M059J (cell line): ENCODE measurements around a stretch of chr12.

DNA sequence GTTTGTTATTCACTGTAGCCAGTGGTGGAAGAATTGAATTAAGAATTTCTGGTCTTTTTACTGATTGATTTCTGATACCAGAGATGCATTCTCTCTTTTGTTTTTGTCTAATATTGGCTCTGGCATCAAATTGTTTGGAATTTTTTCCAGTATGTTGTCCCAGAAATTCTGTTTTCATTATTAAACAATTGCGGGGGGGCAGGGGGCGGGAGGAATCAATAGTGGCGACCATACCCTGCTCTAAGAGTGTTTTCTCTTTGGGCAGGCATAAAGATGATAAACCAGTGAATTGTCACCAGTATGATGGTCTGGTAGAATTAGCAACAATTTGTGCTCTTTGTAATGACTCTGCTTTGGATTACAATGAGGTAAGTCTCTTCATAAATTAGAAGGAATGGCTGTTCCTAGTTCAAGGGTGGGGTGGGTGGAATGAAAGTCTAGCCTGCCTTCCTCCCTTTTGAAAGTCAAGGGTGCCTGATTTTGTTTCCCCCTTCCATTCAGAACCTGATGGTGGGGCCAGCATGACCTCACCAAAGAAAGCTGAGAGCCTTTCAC, 51.9 kb downstream of the ATP2A2 start:
- RAMPAGE, long total RNA, result no peak

- RAMPAGE, long total RNA, result no peak
These were observed 57.7 kb downstream of the ATP2A2 start for GRCh38 chr12:110338804-110339095.

DNA sequence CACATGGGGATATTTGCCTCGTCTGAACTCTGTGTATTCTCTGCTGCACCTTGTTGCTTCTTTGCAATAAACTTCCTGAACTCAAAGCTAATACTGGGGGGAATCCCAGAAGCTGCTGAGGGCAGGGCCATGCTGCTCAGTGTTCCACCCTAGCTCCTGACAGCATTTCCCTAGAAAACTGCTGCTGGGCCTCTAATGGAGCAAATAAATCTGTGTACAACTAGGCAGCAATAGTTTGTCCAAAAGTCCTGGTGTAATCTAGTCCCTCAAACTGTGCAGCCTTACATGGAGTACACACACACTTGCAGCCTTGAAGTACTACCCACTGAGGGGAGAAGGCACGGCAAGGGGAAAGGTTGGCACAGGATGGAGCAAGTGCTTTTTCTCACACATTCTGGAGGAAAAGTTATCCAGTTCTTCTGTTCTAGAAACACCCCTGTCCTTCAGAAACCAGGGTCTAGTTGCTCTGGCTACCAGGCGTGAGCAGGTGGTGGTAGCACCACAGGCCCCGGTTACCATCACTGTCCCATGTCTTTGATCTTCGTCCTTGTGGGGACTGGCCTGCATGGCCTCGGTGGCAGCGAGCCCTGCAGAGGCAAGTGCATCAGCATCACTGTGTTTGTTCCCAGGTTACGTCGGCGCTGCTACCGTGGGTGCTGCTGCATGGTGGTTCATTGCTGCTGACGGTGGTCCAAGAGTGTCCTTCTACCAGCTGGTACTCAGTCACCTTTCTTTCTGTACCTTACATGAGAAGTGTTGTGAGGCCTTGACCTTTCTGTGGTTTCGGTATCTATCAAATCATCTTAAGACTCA, 59.0 kb downstream of the ANAPC7 start:
- RAMPAGE, long total RNA, result no peak

DNA sequence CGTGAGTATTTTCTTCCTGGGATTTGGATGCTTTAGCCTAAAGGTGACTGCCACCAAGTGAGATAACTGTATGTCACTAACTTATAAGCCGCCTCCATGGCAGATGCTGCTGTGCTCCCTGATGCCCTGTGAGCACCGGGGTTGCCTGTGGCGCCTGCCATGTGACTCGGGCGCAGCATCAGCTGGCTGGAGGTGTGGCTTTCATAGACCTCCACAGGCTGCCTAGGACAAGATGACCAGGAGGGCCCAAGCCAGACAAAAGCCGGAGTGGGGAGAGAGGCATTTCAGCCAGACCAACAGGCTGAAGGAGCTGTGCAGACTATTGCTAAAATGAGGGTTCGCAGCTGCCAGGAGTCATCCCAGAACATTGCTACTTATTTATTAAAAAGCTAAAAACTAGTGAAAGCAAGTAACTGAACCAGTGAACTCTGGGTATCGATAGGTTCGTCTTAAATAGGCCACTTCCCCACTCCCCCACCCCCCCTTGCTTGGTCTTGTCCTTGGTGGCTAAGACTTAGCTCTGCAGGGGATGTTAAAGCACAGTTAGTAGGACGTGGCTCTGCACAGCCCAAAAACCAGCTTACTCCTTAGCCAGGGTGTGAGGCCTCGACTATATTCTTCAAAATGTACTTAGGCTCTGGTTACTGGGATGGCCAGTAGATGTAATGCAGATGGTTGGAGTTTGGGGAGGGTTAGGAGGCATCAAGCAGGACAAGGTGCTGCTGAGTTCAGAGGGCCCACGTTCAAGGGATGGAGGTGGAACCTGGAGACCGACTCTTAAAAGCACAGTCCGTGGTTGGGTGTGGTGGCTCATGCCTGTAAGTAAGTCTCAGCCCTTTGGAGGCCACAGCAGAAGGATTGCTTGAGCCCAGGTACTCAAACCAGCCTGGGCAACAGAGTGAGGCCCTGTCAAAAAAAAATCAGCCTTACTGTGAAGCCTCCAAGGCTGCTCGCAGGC, 55.4 kb downstream of the ANAPC7 start:
- RAMPAGE, long total RNA, result no peak

DNA sequence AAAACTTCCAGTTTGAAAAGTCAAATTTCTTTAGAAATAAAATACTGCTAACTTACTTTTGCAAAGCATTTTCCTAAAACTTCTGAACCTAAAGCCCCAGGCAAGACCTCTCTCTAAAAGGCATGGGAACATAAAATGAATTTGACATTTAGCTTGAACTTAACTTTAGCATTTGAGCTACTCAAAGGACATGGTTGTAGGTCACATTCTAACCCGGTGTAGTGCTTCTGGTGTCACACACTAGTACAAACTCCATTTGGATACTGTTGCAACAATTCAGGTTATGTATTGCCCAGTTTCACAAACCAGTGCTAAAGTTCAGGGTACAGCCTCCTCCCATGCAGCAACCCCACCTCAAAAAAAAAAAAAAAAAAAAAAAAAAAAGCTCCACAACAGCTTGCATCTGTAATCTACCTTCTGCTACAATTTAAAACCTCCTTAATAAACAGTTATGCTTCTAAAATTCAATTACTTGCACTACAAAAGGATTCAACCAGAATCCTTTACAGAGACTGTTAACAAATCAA, 7.8 kb downstream of the PPTC7 start:
- RAMPAGE, long total RNA, result no peak

DNA sequence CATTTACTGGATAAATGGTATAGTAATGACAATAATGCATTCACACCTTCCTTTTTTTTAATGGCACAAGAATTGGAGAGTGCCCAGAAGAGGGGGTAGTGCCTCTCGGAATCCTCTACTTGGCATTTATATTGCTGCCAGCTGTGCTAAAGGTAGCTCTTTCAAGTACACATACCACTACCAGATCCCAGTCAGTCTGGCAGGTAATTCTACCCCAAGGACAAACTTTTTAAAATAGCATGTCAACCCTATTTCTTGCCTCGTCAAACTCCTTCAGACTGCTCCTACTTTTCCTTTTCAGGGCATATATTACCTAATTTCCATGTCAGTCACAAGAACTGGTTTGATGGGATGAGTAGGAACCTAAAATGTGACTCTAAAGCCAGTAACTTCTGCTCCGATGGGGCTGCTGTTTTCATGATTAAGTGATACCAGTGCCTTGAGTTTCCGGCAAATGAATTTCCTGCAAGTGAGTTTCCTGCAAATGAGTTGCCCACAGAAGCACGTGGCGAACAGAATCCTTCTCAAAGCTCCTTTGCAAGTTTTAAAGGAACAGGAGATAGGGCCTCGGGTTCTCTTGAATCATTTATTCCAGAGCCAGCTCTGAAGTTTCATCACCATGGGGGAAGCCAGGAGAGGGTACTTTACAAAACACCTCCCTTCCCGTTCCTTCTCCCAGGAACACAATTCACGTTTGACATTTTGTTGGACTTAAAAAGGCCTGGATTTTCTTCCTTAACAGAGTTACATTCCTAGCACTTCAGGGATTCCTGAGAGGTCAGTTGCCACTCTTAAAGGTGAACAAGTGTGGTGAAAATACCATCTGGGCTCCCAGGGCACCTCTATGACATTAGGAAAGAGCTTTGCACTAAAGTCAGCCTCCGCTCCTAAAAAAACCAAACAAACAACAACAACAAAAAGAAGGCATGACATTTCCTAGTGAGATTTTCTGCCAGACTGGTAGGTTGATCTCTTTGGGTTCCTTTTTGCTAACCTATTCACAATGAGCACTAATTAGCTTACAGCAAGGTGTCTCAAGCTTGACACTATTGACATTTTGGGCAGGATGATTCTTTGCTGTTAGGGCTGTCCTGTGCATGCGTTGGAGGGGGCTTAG, 2.2 kb upstream of the PPTC7 start:
- RAMPAGE, long total RNA, result no peak

DNA sequence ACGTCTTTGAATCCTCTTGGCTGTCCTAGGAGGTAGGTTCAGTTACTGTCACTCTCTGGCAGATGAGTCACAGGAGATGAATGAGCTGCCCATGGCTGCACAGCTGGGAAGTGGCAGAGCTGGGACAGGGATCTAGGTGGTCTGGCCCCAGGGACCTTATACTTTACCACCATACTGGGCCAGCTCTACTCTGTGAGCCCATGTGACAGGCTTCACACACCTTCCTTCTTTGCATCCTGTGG, 24.0 kb downstream of the TCTN1 start:
- RAMPAGE, long total RNA, result no peak

DNA sequence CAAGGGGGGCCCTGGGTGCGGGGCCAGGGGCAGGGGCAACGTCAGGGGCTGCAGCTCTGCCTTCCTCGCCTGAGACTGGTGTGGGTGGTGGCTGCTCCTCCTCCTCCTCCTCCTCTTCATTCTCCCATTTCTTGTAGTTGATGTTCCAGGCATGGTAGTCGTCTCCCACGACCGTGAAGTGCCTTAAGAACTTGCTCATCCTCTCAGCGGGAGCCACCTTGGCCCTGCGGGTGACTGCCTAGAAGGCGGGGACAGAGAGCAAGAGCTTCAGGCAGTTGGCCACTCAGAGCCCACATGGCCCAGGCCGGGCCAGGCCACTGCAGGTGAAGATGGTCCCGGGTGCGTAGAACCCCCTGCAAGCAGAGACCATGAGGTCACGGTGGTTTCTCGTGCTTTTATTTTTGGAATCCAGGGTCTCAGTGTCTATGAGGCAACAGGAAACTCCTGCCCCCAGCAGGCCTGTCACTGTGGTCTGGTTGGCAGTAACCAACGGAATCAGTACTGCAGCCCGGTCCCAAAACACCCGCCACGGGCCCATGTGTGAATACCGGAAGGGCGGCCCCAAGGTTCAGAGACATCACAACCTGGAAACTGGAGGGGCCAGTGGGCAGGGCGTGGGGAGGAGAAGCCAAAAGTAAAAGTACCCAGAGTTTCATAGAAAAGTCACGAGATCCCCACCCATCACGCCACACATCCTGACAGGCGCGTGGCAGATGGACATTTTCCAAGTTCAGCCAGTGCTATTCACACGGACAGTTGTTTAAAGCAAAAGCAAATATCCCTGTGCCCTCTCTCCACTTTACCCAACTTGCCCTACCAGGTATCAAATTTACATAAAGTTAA, 27.5 kb downstream of the HVCN1 start:
- RAMPAGE, long total RNA, result no peak

GRCh38 chr12:110717881-110719035, 24.4 kb downstream of the PPP1CC start:
- RAMPAGE, long total RNA, result no peak

- RAMPAGE, long total RNA, result no peak
These were observed 277 bp upstream of the PPP1CC start for GRCh38 chr12:110743031-110743305.

- RAMPAGE, long total RNA, result no peak
These were observed 8.4 kb upstream of the MYL2 start for GRCh38 chr12:110928879-110929028.

GRCh38 chr12:110965411-110965963, 45.1 kb upstream of the MYL2 start:
- RAMPAGE, long total RNA, result no peak

DNA sequence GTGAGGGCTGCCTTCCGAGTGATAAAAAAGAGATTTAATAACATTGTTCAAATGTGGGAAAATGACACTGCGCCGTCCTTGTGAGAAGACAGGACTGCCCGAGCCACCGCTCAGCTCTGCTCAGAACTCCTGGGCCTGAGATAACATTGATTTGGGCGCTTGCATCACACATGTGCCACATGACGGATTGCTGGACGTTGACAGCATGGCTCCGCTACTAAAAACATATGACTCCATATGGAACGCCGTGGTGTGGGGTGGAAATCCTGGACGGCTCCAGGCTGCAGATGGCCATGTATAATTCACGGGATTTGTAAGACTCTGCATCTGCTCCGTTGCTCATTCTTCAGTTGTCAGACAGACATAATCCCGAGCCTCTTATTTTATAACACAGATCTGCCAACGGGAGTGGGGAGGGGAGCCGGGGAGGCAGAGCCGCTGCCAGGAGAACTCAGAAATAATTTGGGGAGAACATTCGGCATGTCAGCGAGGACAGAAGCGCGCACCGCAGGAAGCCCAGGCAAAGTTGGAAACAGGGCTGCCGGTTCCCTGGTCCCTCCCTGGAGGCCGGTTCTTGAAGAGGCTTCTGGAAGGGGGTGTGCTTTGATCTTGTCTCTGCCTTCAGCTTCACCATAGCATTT, 45.7 kb upstream of the MYL2 start:
- RAMPAGE, long total RNA, result no peak

DNA sequence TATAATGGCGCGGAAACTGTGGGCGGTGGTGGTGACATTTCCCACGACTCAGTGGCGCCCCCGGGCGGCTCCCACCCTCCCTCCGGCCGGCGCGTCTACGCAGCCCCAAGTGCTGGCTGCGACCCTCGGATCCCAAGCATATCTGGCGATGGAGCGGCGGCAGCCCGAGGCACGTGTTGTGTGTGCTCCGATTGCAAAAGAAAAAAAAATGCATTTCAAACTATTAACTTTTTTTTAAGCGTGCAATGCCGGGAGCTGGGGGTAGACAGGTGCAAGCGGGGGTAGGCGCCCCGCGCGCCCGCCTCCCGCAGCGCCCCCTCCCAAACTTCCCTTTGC, 664 bp upstream of the CUX2 start:
- RAMPAGE, long total RNA, result no peak

GRCh38 chr12:111076599-111077541, 42.9 kb downstream of the CUX2 start:
- RAMPAGE, long total RNA, result no peak

DNA sequence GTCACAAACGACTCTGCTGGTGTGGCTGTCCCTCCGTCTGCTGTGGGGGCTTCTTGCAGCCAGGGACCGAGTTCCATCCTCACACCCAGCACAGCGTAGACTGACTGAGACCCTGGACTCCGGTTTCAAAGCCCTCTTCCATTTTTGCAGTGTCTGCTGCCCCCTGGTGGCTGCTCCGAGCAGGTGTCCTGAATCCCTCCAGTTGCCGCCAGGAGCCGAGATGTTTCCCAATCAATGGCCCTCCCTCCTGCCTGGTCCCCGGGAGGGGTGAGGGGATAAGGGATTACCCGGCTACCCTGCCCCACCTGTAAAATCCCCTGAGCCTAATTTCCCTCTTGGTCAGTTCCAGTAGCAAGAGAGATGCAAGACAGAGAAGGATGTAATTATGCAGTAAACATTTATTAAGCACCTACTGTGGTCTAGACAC, 55.1 kb downstream of the PHETA1 start:
- RAMPAGE, long total RNA, result no peak

- RAMPAGE, long total RNA, result no peak
These were observed 26.8 kb downstream of the SH2B3 start for GRCh38 chr12:111432344-111433171.

DNA sequence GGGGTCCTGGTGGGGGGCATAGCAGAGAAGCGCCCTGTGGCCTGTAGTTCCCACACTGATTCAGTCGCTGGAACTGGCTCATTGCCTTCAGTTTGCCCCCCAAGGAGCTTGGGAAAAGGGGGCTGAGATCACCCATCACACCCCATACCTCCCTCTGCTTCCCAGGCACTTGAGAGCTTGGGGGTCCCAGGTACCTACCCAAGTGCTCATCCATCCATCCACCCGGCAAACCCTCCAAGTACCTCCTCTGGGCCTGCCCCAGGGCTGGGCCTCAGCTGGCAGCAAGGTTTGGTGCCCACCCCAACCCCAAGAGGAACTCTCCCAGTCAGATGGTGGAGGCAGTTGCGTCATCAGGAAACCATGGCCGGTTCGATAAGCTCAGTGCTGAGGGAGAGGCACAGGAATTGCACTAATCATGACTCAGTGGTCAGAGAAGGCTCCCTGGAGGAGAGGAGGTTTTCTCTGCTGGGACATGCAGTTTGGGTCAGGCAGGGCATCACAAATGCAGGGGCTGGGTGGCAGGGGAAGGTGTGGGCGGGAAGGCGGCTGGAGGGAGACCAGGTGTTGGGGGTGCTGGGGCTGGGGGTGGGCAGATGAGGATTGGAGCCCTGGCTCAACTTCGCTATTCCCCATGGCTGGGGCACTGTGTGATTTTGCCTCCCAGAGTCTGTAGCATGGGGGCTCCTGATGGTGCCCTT, 32.1 kb downstream of the SH2B3 start:
- RAMPAGE, long total RNA, result no peak

- RAMPAGE, long total RNA, result no peak
These were observed 34.4 kb downstream of the SH2B3 start for GRCh38 chr12:111439749-111440957.

DNA sequence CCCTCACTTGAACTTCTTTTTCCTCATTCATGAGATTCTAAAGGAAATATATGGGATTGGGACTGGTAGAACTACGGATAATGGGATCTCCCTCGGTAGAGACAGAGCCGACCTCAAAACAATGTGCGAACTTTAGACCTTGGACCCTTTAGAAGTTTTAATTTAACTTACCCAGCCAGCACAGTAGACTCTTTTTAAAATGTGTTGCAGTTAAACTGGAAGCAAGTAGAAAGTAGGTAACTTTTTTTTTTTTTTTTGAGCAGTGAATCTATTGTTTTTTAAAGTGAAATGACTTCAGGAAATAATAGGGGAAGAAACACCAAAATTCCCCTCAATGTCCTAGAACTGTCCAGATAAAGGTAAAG, 1.1 kb upstream of the ATXN2 start:
- RAMPAGE, long total RNA, result no peak